Measurements from ENCODE around the gene CFL1.

DNA sequence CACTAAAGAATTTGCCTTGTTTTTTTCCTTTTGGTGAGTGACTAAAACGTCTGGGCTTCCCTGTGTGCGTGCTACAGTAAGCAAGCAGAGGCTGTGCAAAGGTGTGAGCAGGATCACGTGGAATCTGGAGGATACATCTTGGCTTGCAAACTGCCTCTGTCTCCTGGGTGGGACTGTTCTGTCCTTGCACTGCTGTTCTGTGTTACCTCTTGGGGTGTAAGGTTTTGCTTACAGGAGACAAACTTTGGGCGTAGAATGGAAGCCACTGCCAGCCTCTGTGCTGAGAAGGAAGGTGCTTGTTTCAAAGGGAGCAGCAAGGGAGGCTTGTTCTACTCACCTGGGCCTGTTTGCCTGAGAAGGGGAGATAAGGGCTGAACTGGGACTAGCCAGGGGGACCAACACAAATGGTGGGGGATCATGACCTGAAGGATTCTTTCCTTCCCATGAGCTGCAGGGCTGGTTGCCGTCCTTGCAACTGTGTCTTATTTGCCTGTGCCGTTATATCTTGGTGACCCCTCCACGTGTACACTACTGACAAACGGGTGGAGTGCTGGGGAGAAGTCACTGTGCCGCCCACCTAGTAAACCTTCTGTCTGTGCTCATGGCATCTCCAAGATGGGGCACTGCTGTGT lies 40.7 kb downstream of the FRMD8 start:
- CAGE, long polyA plus RNA = no peak
- RRBS = no CpG with 5 or more reads among the region's 9 CpGs

DNA sequence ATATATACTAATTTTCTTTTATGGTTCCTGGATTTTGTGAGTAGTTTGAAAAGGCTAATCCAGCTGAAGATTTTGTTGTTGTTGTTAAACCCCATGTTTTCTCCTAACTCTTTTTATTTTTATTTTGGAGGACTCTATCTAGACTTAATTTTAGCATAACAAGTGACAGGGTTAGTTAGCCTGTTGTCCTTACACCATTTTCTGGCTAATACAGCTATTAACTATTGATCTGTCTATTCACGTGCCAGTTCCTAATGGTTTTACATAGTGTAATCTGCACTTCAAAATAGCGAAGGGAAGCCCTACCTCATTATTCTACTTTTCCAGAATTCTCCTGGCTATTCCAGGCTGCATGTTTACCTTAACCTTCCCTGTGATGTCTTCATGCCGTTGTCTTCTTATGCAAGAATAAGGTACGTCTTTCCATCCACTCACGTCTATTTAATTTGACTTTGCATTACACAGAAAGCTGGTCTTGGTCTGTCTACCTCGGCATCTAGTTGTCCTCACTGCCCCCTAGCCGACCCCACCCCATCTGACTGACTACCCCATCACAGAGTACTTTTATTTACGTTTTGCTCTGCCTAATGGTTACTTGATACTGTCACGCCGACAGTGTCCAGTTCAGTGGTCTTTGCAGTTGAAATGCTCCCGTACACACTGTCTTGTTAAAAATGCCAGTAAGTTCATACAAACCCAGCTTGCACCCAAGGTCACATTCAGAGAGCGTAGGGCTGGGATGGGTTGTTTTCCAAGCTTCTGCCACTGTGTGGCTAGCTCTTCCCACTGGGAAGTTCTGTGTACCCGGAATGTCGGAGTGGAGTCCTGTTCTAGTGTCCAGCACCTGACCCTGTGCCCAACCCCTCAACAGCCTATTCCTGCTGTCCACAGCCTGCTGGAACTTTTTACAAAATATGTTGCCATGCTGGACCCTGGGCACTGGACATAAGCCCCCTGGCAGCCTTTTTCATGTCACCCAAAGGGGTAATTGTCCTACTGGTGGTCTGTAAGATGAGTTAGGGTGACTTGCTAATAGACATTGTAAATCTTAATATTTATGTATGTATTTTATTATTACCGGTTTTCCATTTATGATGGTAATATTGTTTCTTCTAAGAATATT lies 51.2 kb downstream of the FRMD8 start:
- CAGE, long polyA plus RNA = no peak
- RRBS = no CpG with 5 or more reads among the region's 15 CpGs

DNA sequence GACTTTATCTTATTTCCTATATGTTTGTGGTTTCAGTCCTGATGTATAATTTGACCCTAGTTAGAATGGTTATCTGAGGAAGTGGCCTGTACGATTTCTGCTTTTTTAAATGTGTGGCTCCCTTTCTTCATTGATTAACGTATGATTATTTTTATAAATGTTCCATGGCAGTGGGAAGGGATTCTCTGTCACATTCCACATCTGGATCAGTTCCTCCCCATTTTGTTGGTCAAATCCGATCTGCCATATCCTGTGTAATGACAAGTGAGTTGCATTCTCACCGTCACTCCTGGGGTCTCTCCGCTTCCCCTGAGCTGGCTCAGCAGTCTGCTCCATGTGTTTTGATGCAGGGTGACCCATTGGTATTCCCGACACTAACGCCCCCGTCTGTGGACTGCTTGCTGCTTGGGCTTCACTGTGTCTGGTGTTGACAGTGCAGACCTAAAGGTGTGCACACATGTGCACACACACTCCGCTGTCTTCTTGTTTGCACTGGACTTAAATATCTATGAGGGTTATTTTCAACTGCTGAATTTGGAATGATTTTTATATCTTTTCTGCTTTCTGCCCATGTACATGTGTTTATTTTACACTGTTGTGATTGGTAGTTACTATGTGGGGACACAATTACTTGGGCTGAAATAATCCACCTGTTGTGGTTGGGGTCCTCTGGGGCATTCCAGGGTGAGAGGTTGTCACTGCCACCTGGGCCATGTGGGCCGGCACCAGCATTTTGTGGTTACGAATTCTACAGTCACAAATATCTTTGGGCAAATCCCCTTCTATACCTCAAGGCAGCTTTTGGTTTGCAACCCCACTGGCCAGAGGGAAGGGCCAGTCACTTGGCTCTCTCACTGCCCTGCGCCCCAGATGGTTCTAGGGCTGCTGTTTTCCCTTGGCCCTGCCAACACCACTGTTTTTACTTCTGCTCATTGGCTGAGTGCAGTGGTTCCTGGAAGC lies 56.7 kb downstream of the FRMD8 start:
- CAGE, long polyA plus RNA = no peak
- RRBS = no CpG with 5 or more reads among the region's 12 CpGs

GRCh38 chr11:65447899-65448861 lies 61.7 kb downstream of the FRMD8 start:
- CAGE, long polyA plus RNA = no peak
- RRBS = no CpG with 5 or more reads among the region's 9 CpGs

DNA sequence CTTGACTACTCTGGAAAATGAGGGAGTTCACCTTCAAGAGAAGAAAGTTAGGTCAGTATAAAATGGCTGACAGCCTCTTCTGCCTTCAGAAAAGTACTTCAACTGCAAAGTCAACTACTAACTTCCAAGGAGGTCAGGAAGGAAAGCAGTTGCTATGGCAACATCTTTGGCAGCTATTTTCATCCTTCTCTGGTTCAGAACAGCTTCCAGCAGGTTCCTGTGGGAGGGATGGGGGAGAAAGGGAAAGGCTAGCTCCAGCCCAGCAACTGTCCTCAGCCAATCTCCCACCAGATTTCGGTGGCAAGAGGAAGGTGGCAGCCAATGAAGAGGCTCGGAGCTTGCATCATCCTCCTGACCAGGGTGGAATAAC lies 37.5 kb upstream of the SCYL1 start:
- CAGE, long polyA plus RNA = no peak
- RRBS = no CpG with 5 or more reads among the region's 2 CpGs

GRCh38 chr11:65490501-65490717 lies 34.5 kb upstream of the SCYL1 start:
- CAGE, long polyA plus RNA = no peak
- RRBS = no CpG with 5 or more reads among the region's 2 CpGs

GRCh38 chr11:65521931-65522589 lies 2.8 kb upstream of the SCYL1 start:
- CAGE, long polyA plus RNA = no peak
- RRBS = no CpG with 5 or more reads among the region's 20 CpGs

DNA sequence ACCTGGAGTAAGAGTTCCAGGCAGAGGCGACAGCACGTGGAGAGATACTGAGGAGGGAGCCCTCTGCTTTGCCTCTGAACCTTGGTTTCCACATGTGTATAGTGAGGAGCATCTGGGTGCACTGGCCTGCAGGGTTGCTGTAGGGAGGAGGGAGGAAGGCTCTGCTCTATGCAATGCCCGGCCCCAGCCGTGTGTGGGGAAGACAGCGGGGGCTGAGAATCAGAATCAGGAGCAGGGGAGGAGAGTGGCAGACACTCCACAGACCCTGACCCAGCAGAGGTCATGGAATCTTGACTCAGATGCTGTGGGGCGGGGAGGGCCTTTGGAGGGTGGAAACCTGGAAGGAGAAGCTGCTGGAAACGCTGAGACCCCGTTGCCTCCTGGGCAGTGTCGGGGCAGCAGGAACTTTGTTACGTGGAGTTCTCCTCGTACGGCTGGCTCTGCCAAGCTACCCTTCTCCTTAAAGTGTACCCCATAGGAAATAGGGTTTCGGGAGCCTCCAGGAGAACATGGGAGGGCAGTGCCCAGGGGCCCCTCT lies 4.1 kb downstream of the SCYL1 start:
- CAGE, long polyA plus RNA = no peak
- RRBS = no CpG with 5 or more reads among the region's 13 CpGs

- CAGE, long polyA plus RNA = no peak
- RRBS = no CpG with 5 or more reads among the region's 11 CpGs
These were observed 16.6 kb downstream of the SCYL1 start for GRCh38 chr11:65541351-65542052.

- CAGE, long polyA plus RNA = no peak
- RRBS = no CpG with 5 or more reads among the region's 12 CpGs
These were observed 7.5 kb downstream of the KCNK7 start for GRCh38 chr11:65588005-65588668.

DNA sequence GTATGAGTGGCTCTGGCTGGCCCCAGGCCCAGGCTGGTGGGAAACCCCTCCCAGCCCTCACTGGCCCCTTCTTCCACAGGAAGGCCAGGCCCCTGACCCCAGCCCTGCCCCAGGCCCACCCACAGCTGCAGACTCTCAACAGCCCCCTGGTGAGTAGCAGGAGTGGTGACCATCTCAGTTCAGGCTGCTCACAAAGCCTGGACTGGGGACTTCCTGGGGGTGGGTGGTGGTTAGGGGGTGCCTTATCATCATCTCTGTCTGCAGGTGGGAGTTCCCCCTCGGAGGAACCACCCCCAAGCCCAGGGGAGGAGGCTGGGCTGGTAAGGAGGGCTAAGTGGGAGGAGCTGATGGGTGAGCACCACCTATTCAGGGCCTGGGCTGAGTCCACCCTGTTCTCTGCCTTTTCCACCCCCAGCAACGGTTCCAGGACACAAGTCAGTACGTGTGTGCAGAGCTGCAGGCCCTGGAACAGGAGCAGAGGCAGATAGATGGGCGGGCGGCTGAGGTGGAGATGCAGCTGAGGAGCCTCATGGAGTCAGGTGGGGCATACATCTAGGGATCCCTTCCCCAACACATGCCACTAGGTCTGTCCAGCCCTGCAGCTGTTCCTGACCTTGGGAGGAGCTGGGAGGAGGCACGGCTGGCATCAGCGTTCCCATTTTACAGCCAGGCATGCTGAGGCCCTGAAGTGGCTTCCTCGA lies 5.8 kb downstream of the KCNK7 start:
- CAGE, long polyA plus RNA = no peak
- RRBS = no CpG with 5 or more reads among the region's 8 CpGs

GRCh38 chr11:65607646-65608657 lies 6.1 kb downstream of the MAP3K11 start:
- CAGE, long polyA plus RNA = no peak
- RRBS = no CpG with 5 or more reads among the region's 36 CpGs

- CAGE, long polyA plus RNA = no peak
- RRBS = no CpG with 5 or more reads among the region's 19 CpGs
These were observed 23.7 kb upstream of the RNASEH2C start for GRCh38 chr11:65744101-65744875.

DNA sequence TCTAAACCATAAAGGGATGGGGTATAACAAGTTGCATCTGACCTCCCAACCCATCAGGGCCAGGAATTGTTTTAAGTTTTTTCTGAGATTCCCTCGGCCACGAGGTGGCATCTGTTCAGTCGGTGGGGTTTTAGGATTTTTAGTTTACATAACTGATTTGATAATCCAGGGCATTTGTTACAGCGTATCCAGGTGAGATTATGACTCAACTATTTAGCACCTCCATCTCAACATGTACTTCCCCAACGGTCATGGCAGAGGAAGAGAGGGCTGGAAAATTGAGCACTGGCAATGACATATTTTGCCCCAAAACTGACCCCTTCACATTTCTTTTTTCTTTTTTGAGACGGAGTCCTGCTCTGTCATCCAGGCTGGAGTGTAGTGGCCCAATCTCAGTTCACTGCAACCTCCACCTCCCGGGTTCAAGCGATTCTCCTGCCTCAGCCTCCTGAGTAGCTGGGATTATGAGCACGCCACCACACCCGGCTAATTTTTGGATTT lies 6.6 kb downstream of the AP5B1 start:
- CAGE, long polyA plus RNA = no peak
- RRBS = no CpG with 5 or more reads among the region's 10 CpGs

DNA sequence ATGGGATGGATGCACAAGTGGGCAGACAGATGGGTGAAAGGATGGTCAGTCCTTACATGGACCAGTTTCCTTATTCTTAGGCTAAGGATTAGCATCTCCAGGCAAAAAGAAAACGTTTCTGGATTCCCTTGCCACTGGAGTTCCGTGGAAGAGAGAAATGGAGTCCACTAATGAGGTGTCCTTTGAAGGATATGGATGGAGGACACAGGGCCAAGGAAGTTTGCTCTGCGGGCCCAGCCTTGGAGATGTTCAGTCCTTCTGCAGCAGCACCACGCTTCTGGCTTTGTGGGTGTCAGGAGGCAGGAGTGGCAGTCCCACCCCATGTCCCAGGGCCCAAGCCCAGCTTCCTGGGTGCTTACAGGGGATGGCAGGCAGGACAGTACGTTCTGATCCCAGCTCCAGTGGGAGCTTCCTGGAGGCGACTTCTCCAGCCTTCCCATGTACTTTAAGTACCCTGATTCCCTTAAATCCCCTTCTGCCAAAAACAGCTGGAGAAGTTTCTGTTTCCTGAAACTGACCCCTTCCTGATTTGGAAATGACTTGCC lies 5.4 kb downstream of the AP5B1 start:
- CAGE, long polyA plus RNA = no peak
- RRBS = no CpG with 5 or more reads among the region's 6 CpGs

GRCh38 chr11:65787274-65788271 lies 710 bp downstream of the OVOL1 start:
- CAGE, long polyA plus RNA = no peak
- RRBS = 3% methylated on average over 19 of the region's 104 CpGs

GRCh38 chr11:65813997-65815101 lies 19.4 kb upstream of the SNX32 start:
- CAGE, long polyA plus RNA = no peak
- RRBS = no CpG with 5 or more reads among the region's 23 CpGs

GRCh38 chr11:65856574-65857546 lies 1.1 kb downstream of the CFL1 start:
- CAGE, long polyA plus RNA = no peak
- RRBS = 3% methylated on average over 6 of the region's 62 CpGs

DNA sequence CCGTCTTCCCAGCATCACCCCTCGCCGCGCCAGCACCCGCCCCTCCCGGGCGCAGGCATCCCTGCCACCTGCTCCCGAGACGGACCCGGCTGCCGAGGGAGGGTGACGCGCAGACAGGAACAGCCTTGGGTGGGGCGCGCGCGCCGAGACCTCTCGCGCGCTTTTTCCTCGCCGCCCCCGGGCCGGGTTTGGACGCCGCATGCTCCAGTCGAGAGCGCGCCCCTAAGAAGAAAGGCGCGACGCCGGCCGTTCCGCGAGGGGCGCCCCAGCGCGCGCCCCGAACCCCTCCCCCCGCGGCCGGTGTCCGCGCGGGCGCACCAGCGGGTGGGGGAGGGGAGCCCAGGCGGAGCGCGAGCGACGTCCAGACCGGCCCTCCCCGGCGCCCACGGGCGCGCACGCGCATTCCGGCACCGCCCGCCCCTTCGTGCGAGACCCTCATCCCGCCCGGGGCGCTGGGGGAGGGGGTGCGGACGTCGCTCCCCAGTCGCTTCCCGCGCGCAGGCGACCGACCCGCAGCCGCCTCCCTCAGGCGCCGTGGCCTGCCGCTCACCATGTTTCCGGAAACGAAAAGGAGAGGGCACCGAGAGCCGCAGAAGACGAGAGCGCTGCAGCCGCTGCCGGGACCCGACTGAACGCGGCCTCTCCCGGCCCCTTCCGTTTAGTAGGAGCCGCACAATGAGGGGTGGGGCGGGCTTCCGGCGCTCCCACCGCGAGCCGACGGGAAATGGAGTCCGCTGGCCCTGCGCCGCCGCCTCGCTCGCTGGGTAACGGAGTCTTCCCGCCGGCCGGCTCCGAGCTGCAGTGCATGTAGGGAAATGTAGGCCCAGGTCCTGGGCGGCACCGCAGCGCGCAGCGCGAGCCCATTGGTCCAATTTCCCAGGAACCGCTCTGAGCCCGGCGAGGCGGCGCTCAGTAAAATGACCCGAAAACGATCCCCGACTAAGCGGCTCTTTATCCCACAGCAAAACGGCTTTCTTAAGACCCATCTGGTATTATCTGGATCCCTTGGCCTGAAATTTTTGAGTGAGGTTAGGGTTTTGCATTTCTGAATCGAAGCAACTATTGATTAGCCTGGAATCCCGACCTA lies at the start of gene CFL1:
CFL1 (minus strand) TSS at position 634 of the 1,087 bp plus-strand sequence.
- CAGE, long polyA plus RNA = start-site peak on the minus strand centred at position 631 of the sequence, 51 bp wide, 7,670 and 5,345 reads in 2 replicates
- RRBS = 2% methylated on average over 91 of the region's 135 CpGs

DNA sequence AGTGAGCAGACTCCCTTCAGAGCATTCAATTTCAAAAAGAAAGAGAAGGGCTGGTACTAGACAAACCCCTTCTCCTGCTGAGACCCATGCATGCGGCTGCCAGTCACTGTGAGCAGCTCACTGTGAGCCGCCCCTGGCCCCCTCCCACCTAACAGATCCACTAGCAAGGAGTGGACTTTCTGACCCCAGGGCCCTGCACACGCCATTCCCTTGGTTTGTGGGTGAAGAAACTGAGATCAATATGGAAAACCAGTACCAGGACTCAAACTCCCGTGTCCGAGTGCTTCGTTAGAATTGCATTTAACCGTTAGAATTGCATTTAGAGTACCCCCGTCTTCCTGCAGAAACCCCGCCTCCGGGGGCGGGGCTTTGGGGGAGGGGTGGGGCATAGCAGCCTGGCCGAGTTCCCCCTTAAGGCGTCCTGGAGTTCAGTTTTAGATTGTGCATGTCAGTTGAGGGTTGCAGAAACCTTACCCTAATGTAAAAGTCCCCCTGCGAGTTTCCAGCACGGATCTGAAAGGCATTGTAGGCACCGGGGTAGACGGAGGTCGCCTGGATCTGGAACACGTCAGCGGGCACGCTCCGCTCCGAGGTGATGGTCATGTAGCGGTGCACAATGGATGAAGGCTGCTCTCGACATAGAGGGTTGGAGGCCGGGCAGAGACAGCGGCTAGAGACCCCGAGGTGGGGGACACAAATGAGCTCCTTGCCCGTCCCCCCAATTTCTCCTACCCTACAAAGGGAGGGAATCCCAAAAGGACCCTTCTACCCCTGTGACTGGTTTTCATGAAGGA lies 5.0 kb downstream of the EFEMP2 start:
- CAGE, long polyA plus RNA = no peak
- RRBS = no CpG with 5 or more reads among the region's 29 CpGs

Data from AG04450 (cell line).